Neural progenitor cell (in vitro differentiated cells): ENCODE results near the genes ARID5B, RTKN2 and ZNF365.

DNA sequence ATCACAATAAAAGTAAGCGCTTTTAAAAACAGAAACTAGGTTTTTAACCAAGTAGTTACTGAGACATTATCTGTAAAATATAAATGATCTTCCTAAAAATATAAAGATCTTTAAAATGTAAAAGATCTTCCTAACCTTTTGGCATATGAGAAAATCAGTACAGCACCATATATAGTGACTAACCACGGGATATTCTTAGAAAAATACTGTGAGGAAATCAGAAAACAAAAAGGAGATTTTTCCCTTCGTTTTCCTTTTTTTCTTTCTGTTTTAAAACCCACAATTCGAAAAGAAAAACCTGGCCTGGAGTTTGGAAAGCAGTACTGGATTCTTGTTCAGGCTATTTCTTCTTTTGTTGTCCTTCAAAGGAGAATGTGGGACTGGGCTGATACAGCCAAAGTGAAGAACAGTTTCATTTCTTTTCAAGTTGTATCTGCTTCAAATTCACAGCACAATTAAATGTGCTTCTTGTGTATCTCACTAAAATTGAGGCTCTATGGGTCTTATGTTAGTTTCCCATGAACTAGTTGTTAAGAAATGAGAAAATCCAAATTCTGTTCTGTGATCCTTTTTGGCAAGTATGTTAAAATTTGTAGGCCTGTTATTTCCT is 156.8 kb upstream of the PHYHIPL start:
- RAMPAGE, long total RNA: no peak

DNA sequence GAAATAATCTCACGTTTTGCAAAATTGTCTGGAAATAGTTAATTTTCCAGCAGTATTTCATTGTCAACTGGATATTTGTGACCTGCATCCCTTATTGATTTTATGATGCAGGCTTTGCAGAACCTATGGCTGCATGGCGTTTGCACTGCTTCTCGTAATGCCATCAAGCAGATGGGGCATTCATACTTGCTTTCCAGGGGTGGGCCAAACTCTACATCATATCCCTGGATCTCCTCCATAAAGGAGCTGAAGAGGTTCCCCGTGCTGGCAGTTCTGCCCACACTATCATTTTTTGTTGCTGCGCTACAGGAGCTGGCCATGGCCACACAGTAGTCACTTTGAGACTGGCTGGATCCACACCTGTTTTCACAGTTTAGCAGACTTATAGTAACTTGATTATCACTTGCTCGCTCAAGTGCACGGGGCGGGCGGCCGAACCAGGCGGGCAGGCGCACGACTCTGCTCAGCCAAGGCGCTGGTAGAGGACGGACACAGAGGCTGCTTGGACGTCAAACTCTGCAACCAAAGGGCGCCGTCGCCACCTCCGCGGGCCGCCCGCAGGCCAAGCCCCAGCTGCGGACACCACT is 38.6 kb upstream of the PHYHIPL start:
- RAMPAGE, long total RNA: no peak

- RAMPAGE, long total RNA: no peak
These were observed 25.7 kb upstream of the FAM13C start for GRCh38 chr10:59388039-59388392.

DNA sequence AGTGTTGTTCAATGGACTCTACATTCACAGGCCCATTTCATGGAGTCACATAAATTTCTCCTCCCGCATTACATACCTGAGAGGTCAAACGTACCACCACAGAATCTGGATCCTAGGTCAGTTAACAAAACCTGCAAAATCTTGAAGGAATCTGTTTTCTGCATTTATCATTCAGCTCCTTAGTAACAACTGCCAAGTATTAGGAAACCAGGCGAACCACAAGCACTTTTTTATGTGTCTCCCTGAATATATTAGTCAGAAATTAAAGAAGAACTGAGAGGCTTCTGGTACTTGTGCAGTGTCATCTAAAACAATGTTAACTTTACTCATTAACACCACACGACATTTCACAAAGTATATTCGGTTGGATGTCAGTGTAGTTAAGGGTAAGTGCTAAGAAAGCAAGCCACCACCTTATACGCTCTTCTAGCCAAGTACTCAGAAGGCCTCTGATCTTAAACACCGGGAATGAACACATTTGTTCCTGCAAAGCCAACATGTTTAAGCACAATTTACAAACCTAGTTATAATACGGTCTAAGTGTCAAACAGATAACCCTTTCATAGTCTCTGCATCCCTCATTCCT is 2.4 kb downstream of the CCDC6 start:
- RAMPAGE, long total RNA: no peak

DNA sequence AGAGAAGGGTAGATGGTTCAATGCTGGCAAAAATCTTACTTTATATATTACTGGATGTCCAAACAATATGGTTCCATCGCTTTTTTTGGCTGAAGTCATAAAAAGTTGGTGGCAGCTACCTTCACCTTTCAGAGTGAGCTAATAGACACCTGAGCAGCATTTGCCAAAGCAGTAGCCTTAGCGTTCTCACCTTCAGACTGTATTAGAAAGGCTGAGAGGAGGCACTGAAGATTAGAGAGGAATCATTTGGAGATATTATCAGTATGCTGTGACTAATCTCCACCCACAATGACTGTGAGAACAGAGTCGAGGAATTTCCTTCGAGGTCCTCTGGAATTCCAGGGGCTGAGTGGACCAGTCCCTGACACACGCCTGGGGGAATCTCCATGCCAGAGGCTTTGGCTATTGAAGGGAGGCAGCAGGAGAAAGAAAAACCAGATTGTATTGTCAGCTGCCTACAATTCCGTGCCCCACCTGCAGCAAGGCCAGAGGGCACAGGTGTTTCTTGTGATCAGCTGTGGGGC is 25.0 kb upstream of the ANK3 start:
- RAMPAGE, long total RNA: no peak

- RAMPAGE, long total RNA: no peak
These were observed 72.5 kb downstream of the RHOBTB1 start for GRCh38 chr10:60871044-60872292.

DNA sequence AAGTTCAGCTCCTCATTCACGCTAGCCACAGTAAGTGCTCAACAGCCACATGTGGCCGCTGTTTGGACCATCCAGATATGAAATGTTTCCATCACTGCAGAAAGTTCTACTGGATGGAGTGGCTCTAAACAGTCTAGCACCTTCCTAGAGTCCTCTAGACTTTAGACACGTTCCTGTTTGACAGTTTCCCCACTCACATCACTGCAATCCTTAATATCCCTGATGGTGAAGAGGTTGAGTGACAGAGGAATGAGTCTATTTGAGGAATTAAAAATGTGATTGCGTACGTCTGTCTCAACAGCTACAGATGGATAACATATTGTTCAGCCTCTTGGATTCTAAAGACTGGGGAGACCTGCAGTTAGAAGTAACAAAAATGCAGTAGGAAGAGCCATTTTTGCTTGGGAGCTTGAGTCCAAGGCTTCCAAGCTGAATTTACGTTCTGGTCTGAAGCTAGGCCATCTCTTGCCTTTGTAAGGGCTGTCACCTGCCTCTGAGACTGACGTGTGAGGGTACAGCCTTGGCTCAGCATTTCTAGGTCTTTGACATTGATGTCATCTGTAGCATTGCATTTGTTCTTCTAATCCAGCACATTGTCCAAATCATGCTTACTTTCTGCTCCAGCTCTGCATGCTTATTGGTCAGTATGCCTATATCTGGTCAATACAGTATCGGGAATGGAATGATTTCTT is 68.5 kb downstream of the RHOBTB1 start:
- RAMPAGE, long total RNA: no peak

DNA sequence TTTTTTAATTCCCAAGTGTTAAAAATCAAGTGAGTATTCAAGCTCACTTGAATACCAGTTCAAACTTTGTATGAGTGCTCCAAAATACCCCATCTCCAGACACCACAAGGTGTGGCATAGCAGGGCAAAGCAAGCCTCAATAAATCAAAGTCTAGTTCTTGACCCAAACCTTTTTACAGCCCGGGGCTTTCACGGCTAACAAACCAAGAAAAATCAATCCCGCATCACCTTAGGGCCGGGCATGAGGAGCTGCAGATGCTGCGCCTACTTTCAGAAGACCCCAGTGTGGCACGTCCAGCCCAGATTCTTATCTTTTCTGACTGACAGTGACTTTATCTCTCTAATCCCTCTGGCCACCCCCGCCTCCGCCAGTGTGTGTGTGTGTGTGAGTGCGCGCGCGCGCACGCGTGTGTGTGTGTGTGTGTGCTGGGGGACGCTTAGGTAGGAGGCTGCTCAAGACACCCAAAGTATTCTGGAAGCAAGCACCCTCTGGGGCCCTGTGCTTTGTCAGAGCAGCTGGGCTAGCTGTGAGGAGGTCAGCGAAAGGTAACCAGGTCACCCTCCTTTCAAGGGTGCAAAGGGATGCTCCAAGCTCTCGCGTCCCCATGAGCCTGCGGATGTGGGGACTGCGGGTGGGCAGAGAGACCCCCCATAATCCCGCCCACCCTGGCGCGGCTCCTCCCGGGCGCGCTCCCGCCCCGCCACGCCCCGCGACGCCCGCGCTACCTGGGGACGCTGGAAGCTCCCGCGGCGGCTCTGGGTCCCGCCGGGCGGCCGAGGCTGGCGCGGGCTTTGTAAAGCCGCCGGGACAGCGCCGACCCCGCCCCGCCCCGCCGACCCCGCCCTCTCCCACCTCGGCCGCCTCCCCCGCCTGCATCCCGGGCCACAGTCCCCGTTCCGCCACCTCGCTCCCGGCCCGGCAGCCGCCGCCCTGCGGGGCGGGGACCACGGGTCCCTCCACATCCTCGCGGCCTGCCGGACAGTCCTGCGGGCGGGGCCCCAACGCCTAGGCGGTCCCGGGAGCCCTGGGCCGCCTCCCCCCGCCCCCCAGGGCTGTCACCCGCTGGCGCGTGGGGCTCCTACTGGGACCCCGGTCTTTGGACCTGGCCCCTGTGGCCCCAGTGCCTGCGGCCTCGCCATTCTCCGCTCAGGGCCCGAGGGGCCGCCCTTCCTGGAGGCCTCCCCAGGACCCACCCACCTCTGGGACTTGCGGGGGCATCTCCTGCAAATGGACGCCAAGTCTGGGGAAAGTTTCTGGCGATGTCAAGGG is 57.1 kb upstream of the RHOBTB1 start:
- RAMPAGE, long total RNA: no peak

GRCh38 chr10:61135218-61136016 is 191.4 kb upstream of the RHOBTB1 start:
- RAMPAGE, long total RNA: no peak

- RAMPAGE, long total RNA: no peak
These were observed 220.6 kb upstream of the RHOBTB1 start for GRCh38 chr10:61164378-61165127.

GRCh38 chr10:61901093-61901901 is at the start of gene ARID5B:
Gene ARID5B (plus strand): TSS chr10:61901699.
- RAMPAGE, long total RNA: no peak

DNA sequence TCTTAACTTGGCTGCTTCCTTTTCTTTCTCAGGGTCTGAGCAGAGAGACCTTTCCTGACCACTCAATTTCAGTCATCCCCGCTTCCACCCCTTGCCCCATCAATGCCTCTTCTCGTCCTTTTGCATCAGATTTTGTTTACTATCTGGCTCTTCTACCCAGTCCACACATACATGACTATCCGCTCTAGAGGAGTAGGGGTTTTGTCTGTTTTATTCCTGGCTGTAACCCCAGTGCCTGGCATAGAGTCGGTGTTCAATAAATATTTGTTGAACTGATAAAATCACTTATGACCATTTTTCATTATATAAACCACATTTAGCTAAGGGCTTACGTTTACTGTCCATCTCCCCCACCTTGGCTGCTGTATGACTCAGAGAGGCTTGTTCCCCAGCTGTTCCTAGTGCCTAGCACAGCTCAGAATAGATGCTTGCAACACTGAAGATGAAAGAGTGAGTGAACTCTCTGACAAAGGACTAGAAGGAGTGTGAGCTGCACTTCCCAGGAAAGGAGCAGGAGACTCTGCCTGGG is 21.8 kb downstream of the ARID5B start:
- RAMPAGE, long total RNA: no peak

DNA sequence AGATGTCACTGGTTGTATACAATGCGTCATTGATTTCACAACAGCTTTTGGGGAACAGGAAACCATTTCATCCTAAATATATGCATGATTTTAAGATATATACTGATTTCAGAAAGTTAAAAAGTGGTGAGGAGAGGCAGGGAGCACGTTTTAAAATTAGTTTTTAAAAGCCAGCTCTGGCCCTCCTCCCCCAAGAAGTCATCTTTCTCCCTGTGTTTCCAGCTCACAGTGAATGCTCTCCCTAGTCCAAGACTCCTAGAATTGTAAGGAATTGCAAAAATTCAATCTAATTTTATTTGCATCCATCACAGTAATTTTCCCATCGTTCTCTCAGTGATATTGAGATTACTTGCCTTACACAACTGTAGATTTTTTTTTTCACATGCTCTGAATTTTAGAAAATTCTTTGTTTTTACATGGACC is 64.7 kb downstream of the ARID5B start:
- RAMPAGE, long total RNA: no peak

DNA sequence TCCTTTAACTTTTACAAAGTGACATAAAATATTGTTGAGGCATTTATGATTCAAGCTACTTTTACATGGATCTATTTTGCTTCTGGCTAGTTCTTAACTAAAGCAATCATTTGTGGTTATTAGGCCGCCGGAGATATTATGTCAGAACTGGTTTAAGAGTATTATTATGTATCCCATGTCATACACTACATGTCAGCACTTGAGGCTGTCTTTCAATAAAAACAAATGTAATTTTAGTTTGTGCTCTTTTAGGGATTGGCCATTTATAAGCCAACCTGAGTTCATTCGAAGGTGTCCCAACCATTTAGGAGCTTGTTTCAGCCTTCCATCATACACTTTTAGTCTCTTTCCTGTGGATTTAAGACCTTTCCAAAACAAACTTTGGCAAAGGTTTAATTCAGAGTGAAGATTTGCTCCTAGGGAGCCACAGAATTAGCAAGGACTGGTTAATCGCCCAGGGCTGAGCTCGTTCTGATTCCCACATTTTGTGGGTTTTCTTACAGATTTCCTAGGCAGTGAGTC is 118.0 kb downstream of the ARID5B start:
- RAMPAGE, long total RNA: no peak

- RAMPAGE, long total RNA: no peak
These were observed 143.6 kb downstream of the ARID5B start for GRCh38 chr10:62045116-62045410.

DNA sequence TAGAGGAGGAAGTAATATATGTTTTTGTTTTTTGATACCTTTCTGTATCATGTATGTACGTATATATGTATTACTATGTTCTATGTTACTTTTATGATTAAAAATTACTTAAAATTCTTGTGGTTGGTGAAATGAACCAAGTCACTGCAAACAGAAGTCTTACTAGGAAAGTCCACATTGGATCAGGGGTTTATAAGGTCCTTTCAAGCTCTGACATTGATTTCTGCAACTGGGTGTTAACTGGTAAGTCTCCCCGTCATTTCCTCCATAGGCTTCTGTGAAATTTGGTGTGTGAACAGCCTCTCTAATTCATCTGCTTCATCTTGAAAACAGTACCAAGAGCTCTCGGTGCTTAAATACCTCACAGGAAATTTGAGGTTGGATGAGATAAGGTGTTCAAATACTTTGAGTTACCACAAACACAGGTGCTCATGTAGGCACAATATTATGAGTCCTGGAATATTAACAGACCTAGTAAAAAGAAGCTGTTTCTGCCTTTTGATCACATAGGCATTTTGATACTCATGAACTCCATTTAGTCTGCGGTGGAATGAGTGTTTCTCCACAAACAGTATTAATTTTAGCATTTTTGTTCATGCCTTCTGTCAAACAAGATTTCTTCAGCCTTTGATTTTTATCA is 85.3 kb downstream of the RTKN2 start:
- RAMPAGE, long total RNA: no peak

GRCh38 chr10:62239870-62240338 is 28.7 kb downstream of the RTKN2 start:
- RAMPAGE, long total RNA: no peak

DNA sequence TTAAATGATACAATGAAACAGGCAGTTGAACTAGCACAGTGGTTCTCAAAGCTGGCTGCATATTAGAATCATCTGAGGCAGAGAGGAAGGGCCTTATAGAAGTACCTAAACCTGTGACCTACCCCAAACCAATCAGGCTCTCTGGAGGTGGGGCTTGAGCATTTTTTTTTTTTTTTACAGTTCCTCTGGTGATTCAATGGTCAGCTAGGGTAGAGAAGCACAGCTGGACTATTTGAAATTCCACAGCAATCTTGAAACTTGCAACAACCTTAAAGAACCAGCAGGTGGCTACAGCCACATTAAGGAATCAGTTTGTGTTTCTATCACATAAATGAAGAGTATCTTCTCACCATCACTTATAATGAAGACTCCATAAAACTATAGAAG is 4.0 kb downstream of the RTKN2 start:
- RAMPAGE, long total RNA: no peak

DNA sequence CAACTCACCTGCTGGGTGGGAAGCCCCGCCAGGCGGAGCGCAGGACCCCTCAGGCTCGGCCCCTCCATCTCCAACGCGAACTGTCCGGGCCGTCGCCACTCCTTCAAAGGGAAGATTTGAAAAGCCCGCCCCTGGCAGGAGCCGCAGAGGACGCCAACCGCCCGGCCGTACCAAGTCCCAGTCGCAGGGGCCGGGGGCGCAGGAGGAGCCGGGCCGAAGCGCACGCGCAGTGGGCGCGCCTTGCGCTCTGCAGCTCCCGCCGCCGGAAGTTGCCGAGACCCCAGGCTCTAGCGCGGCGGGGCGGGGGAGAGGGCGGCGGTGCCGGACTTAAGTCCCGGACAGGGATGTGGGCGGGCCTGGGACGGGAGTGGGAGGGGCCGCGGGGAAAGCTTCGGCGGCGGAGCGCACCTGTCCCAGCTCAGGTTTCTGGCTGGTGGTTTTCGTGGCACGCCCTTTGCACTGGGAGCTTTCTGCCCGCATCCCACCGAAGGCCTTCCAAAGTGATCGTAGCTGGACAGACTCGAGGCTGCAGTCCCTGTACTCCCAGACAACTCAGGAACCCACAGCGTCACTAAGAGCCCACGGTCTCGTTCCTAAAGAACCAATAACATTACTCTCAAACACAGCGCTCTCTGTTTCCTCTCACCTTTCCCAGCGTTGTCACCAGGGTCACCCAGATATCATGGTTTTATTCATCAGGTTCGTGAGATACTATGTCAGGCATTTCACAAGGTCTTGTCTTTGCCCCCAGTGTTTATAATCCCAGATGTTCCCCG is at the start of gene RTKN2:
Gene RTKN2, minus strand, starts transcription at position 302 of the 776 bp plus-strand sequence.
- RAMPAGE, long total RNA: no peak

DNA sequence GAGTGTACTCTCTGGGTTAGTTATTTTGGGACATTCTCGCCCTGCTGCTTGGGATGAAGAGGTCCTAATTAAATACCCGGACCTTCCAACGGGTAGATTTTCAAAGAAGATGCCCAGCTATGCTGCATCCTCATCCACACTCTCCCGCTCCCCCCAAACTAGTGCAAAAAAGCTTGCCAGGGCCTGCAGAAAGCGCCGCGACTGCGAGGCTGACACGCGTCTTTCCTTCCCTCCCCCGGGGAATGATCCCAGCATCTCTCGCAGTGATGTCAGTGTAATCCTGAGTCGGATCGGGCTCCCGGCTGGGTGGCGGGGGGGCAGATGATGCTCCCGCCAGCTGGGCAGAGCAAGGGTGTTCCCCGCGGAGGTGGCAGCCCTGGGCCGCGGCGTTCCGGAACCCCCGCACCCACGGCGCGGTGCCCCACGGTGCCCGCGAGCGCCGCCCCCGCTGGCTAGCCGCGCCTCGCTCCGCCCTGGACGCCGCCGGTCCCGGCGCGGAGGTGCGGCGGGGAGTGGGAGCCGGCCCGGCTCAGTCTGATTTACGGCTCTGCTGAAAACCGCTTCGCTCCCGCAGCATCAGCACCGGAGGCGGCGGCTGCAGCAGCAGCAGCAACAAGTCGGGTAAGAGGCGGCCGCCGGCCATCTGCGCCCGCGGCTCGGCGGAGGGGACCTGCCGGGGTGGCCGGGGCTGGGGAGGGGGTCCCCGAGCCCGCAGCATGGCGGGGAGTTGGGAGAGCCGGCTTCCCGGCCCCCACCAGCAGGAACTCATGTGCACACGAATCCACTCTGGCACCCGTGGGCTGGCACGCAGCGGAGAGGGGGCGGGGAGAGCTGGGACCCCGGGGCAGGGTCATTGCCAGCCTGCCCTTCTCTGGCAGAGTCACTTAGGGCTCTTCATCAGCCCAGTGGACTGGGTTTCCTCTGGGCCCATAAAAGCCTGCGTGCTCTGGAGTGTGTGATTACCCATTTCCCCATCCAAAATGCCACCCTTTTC is at the start of gene ZNF365:
Gene ZNF365, plus strand, starts transcription at position 532 of the 994 bp plus-strand sequence.
- RAMPAGE, long total RNA: no peak